Measurements from ENCODE around the gene POP5.

DNA sequence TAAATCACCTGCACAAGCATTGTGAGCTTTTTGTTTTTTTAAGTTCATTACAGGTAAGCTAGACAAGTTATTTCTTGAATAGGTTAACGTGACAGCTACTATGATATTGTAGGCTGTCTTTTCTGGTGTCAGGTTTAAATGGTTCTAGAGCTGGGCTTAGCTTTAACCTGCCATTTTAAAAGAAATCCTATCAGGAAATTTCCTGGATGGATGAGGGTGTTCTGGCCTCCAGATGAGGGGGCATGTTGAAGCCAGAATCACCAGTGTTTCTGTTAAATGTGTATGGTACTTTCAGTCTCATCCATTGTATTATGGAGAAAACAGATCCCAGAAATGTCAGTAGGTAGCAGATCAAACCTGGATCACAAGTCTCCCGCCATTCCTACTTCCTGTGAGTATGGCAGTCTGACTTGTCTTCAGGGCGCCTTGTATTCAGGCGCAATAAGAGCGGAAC lies 3.6 kb downstream of the POP5 start:
- PRO-cap, 3 experiments: no peak in any of the 3 experiments
- RAMPAGE, long total RNA: no peak
- RRBS, 2 experiments: no CpG with 5 or more reads among the region's 5 CpGs

DNA sequence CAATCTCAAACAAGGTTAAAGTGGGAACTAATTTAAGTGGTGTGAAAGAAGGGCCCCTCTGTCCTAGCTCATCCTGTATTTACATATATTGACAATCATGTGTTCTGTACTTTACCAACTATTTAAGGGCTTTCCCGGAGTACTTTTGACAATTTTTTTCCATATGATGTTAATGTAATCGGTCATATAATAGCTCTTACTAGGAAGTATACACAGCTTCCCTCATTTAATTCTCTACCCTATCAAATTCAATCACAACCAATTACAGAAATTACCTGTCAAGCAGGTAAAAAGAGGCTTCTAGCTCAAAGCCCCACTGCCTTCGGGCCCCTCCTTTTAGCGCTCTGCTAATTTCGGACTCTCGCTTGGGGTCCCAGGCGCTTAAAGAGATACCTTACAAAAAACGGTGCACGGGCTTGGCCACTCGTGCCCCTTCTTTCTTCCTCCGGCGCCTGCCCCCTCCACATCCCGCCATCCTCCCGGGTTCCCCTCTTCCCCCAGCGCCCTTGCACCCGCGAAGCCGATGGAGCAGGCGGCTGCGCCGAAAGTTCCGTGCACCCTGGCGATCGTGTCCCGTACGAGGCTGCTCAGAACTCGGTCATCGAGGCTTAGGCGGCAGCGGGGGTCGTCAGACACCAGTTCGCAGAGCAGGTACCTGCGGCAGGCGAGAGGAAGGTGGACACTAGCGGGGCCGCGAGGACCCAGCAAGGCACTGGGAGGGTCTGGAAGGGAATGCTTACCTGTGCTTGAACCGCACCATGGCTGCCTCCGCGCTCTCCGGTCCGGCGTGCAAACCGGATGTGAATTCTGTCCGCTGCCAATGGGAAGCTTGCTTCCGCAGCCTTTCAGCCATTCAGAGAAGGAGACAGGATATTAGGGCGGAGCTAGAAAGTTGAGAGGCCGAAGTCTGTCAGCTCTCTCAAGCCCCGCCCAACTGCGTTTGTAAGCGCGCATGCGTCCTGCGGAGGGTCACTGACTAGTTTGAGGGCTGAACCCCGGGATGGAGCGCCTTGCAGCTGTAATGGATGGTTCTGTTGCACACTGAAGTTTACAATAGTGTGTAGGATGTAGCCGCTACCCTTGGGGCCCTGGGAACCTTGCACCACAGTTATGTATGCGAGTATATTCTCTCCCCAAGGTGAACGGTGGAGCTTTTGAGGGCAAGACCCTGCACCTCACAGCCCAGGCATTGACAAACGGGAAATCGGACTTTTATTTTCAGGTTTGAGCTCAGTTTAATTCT lies at the start of gene POP5:
POP5 (minus strand) TSS at position 800 of the 1,243 bp plus-strand sequence.
- PRO-cap, 3 experiments: peak in 2 of 3 experiments; most common plus-strand start position 859 of the sequence (in 1); most common minus-strand start position 800 of the sequence (in 1)
- RAMPAGE, long total RNA: start-site peak on the minus strand centred at position 774 of the sequence, 14 bp wide, 211 and 81 reads in 2 replicates
- RRBS, 2 experiments: no CpG with 5 or more reads among the region's 61 CpGs

GRCh38 chr12:120584369-120585138 lies 3.4 kb upstream of the POP5 start:
- PRO-cap, 3 experiments: no peak in any of the 3 experiments
- RAMPAGE, long total RNA: no peak
- RRBS, 2 experiments: 2% methylated on average over 33 to 36 of the region's 65 CpGs

- PRO-cap, 3 experiments: no peak in any of the 3 experiments
- RAMPAGE, long total RNA: no peak
- RRBS, 2 experiments: no CpG with 5 or more reads among the region's 15 CpGs
Observed at GRCh38 chr12:120625854-120626159, 14.6 kb upstream of the CABP1 start.

- PRO-cap, 3 experiments: peak in 1 of 3 experiments; most common minus-strand start chr12:120654751 (in 1)
- RAMPAGE, long total RNA: no peak
- RRBS, 2 experiments: 39% methylated on average over 2 of the region's 11 CpGs; no CpG with 5 or more reads in 1 of the 2 experiments
Observed at GRCh38 chr12:120654622-120655061, 14.2 kb downstream of the CABP1 start.

GRCh38 chr12:120720244-120721209 lies 5.1 kb upstream of the ACADS start:
- PRO-cap, 3 experiments: peak in 1 of 3 experiments; most common plus-strand start chr12:120720812 (in 1)
- RAMPAGE, long total RNA: no peak
- RRBS, 2 experiments: no CpG with 5 or more reads among the region's 9 CpGs

DNA sequence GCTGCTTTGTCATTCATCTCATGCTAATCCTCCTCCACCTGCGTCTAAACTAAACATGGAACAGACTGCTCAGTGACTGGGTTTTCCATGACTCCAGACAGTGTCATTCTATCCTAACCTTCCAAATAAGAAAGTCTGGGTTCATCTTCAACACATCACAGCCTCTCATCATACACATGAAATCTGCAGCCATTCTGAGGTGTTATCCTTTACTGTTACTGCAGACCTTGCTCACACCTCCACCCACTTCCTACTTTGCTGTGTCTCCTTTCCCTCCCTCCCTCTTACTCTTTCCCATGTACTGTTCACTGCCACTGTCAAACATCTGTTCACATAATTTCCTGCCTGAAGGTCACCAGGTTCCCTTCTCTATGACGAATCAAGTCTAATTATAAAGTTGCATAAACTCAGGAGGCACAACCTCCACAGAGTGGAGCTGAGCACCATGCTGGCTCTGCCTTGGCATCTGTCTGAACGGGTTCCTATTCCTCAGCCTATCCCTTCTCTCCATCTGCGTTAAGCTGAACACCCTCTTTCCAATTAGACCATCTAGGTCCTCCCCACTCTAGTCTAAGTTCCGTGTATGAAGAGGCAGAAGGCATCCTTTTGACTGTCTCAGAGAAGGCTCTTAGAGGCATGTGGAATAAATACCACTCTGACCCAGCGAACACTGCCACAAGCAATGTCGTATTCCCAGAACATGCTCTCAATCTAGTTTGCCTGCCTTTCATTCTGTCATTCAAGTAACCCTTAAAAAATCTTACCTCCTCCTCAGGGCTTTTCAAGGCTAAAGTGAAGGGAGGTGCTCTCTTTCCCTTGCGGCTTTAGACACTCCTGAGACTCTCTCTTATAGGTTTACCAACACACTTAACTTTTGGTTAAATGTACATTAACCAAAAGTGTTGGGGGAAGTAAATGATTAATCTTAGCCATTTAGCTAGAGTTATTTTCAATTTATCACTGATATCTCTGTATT lies 48.7 kb downstream of the ACADS start:
- PRO-cap, 3 experiments: peak in 1 of 3 experiments; most common plus-strand start position 410 of the sequence (in 1)
- RAMPAGE, long total RNA: no peak
- RRBS, 2 experiments: no CpG with 5 or more reads among the region's 8 CpGs

GRCh38 chr12:120961907-120963113 lies 16.0 kb upstream of the HNF1A start:
- PRO-cap, 3 experiments: no peak in any of the 3 experiments
- RAMPAGE, long total RNA: no peak
- RRBS, 2 experiments: no CpG with 5 or more reads among the region's 12 CpGs

DNA sequence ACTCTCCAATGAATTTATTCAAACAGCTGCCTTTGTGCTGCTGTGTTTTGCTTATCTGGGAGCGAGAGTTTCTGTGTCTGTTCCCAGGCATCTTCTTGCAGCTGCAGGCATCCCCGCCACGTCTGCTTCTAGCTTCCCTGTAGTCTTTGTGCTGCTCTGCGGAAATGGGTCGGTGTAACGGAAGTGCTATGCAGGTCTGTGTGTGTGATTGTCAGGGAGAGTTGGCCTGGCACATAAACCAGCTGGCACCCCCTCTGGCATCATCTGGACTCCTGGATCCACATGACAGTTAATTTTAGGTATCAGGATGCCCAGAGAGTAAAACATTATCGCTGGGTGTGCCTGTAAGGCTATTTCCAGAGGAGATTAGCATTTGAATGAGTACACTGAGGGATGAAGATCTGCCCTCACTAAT lies 9.4 kb upstream of the OASL start:
- PRO-cap, 3 experiments: no peak in any of the 3 experiments
- RAMPAGE, long total RNA: no peak
- RRBS, 2 experiments: no CpG with 5 or more reads among the region's 7 CpGs

DNA sequence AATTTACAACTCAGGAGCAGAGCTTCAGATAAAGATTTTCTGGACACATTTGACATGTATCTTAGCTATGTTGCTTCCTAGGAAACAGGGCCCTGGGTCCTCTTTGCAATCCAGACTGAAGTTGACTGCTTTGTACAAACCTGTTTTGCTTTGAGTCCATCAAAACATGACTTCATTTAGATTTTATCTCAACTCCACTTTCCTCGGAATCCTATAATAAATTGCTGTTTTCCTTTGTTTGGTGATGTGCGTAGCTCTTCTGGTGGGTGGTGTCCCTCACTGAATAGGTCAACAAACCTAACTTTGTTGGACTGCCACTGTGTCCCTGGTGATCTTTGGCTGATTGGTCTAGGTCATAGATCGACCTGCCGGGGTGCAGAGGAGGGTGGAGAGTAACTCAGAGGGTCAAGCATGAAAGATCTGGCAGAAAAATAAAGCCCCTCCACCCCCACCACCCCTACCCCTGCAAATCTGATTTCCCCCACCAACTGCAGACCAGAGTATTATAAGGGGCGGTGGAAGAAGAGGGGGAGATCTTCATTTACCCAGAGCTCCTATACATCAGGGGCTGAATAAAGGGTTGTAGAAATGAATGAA lies 661 bp upstream of the P2RX7 start:
- PRO-cap, 3 experiments: no peak in any of the 3 experiments
- RAMPAGE, long total RNA: no peak
- RRBS, 2 experiments: no CpG with 5 or more reads among the region's 5 CpGs

DNA sequence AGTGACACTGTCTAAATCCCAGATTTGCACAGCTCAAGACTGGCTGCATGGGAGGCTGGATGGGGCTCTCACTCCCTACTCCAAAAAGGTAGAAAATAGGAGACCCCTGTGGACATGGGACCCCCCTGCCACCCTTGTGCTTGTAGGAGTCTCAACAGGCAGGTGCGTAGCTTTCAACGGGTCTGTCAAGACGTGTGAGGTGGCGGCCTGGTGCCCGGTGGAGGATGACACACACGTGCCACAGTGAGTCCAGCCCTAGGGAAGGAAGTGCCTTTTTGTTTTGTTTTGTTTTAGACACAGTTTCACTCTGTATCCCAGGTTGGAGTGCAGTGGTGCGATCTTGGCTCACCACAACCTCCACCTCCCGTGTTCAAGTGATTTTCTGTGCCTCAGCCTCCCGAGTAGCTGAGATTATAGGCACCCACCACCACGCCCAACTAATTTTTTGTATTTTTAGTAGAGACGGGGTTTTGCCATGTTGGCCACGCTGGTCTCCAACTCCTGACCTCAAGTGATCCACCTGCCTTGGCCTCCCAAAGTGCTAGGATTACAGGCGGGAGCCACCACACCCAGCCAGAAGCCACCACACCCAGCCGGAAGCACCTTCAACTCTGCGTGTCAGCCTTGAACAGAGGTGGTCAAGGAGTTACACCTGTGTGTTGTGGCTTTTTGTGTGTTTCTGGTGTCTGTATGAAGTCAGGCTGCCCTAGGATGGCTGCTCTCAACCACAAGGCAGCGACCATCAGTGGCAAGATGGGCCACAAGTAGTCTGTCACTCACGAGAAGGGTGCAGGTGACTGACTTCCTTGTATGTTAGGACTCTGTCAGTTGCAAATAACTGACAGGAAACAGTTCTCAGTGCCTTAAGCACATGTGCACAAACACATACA lies 13.1 kb downstream of the P2RX4 start:
- PRO-cap, 3 experiments: no peak in any of the 3 experiments
- RAMPAGE, long total RNA: no peak
- RRBS, 2 experiments: no CpG with 5 or more reads among the region's 17 CpGs

- PRO-cap, 3 experiments: no peak in any of the 3 experiments
- RAMPAGE, long total RNA: no peak
- RRBS, 2 experiments: no CpG with 5 or more reads among the region's 6 CpGs
Observed at GRCh38 chr12:121273543-121273744, 23.1 kb downstream of the CAMKK2 start.

DNA sequence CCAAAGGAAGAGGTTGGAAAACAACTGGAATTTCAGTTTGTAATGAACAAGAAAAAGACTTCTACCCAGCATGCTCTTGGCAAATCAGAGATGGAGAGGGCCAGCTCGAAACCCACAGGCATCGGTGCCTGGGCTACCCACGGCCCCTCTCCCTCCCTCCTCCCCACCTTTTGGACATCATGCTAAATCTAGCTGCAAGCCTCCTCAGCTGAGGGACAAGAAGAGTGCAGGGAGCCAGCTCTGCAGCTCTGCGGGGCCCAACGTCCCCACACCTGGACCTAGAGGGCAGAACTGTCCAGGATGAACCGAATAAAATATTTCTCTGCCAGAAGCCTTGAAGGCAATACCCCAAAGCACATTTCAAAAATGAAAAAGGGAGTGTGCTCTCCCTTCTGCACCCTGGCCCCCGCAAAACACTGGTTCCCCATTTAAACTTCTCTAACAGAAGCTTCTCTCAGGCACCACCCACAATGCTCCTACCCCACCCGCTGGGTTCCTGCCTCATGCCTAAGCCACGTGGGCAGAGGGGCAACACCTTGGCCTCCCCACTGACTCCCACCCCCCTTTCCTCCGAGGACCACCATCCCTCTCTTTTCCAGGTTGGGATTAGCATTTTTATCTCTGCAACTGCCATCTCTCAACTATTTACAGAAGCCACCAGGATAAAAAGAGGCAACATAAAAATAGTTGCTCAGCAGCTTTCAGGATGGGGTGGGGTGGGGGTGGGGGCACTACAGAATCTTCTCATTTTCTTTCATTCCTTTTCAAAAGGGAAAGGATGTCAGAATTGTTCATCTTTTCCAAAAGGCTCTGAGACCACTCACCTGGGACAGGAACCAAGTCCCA lies 8.1 kb downstream of the CAMKK2 start:
- PRO-cap, 3 experiments: no peak in any of the 3 experiments
- RAMPAGE, long total RNA: no peak
- RRBS, 2 experiments: no CpG with 5 or more reads among the region's 10 CpGs

DNA sequence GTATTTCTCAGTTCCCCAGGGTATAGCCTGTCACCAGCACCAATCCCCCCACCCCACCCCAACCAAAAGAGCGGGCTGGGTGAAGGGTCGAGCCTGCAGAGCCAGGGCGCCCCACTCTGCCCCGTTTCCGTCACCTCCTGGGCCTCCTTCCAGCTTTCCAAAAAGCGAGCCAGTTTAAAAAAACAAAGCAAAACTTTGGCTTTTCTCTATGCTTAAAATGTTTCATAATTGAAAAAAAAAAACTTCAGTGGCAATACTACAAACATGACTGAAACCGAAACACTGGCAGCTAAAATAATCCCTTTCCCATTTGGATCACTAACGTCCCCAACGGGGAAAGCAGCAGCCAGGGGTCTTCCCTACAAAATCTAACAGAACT lies 7.5 kb downstream of the CAMKK2 start:
- PRO-cap, 3 experiments: no peak in any of the 3 experiments
- RAMPAGE, long total RNA: no peak
- RRBS, 2 experiments: no CpG with 5 or more reads among the region's 9 CpGs

- PRO-cap, 3 experiments: no peak in any of the 3 experiments
- RAMPAGE, long total RNA: no peak
- RRBS, 2 experiments: no CpG with 5 or more reads among the region's 9 CpGs
Observed at GRCh38 chr12:121309601-121310091, 13.1 kb upstream of the CAMKK2 start.

DNA sequence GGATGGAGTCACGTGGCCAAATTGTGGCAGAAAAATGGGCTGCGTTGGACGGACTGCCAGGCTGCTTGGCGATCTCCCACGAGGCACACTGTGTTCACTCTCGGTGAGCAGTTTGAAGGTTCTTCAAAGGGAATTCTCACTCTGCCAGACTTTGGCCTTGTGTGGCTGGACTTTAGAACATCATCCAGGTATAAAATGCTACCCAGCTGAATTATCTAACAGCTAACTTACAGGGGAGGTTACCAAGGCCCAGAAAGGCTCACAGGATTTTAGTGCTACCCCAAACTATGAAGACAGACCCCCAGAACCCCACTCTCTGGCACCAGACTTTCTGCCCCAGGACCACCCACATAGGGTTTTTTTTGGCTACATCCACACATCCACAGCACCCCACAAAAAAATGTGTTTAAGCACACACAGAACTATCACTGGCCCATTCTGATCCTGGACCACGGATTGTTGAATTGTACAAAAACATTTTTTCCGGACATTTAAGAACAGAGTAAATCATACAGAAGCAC lies 84.9 kb downstream of the KDM2B start:
- PRO-cap, 3 experiments: no peak in any of the 3 experiments
- RAMPAGE, long total RNA: no peak
- RRBS, 2 experiments: no CpG with 5 or more reads among the region's 8 CpGs

DNA sequence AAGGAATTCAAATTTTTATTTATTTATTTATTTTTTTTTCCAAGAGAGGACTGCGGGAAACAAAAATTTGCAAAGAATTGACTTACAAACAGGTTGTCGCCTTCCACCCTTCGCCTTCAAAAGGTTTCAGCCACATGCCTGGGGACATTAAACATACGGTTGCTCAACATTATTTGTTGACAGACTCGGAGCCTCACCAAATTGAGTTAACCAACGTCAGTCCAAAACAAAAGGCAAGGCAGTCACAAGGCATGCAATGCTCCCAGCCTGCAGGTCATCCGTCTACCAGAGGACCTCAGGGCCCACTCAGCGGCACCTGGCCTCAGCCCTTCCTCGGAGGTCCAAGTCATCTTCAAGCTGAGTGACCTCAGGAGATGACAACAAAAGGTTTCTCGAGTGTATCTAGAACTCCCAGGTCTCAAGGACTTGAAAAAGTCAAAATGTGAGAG lies 64.4 kb downstream of the KDM2B start:
- PRO-cap, 3 experiments: no peak in any of the 3 experiments
- RAMPAGE, long total RNA: no peak
- RRBS, 2 experiments: no CpG with 5 or more reads among the region's 10 CpGs

- PRO-cap, 3 experiments: peak in 3 of 3 experiments; most common minus-strand start chr12:121538135 (in 3)
- RAMPAGE, long total RNA: no peak
- RRBS, 2 experiments: 1 to 2% methylated on average over 77 to 79 of the region's 110 CpGs
Observed at GRCh38 chr12:121537434-121538311, 43.1 kb downstream of the KDM2B start.

- PRO-cap, 3 experiments: no peak in any of the 3 experiments
- RAMPAGE, long total RNA: no peak
- RRBS, 2 experiments: no CpG with 5 or more reads among the region's 4 CpGs
Observed at GRCh38 chr12:121608664-121609022, 27.8 kb upstream of the KDM2B start.

DNA sequence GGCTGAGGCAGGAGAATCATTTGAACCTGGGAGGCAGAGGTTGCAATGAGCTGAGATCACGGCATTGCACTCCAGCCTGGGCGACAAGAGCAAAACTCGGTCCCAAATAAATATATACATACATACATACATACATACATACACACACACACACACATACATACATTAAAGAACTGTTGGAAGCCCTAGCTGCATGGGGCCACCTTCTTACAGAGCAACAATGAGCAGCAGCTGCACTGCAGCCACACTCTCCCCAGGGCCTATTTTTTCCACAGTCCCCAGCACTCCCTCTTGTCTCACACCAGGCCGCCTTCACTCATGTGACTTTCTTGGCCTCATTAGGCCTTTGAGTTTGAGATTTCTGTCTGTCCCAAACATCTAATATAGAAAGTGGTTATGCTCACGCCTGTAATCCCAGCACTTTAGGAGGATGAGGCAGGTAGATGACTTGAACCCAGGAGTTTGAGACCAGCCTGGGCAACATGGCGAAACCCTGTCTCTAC lies 22.6 kb downstream of the MORN3 start:
- PRO-cap, 3 experiments: no peak in any of the 3 experiments
- RAMPAGE, long total RNA: no peak
- RRBS, 2 experiments: no CpG with 5 or more reads among the region's 6 CpGs

Measured in skeletal muscle tissue (tissue), 7 donors.